CD14-positive monocyte (primary cell): Measurements from ENCODE around the genes CPN1 and PKD2L1.

- CAGE, long polyA plus RNA = no peak
Measured at GRCh38 chr10:99233935-99235087, 1.3 kb downstream of the HPSE2 start.

DNA sequence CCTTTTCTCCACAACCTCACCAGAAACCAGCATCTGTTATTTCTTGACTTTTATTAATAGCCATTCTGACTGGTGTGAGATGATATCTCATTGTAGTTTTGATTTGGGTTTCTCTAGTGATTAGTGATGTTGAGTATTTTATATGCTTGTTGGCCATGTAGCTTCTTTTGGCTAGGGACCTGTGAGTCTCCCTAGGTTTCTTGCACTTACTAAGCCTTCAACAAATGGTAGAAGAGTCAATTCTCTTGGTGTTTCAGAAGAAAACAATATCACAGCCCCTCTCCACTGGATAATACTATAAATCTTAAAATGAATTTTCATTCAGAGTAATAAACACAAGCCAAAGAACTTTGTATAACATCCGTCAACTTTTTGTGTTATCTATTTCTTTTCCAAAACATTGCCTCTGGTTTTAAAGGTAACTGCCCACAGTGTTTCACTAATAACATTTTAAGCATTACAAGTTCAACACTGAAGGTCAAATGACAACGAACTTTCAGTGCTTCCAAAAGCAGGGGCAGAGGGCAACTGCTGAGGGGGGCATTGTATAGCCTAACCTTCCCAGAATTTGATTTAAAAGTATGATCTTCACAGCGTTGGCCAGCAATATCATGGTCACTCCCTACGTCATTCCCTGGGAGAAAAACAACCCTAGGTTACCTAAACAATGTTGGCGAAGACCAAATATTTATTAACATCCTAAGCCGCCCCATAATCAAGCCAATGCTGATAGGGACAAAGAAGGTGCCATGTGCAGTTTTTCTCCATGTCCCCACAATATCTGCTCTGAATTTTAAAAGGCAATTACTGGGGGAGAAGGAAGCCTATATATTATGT is 2.3 kb upstream of the GOT1 start:
- CAGE, long polyA plus RNA = no peak

DNA sequence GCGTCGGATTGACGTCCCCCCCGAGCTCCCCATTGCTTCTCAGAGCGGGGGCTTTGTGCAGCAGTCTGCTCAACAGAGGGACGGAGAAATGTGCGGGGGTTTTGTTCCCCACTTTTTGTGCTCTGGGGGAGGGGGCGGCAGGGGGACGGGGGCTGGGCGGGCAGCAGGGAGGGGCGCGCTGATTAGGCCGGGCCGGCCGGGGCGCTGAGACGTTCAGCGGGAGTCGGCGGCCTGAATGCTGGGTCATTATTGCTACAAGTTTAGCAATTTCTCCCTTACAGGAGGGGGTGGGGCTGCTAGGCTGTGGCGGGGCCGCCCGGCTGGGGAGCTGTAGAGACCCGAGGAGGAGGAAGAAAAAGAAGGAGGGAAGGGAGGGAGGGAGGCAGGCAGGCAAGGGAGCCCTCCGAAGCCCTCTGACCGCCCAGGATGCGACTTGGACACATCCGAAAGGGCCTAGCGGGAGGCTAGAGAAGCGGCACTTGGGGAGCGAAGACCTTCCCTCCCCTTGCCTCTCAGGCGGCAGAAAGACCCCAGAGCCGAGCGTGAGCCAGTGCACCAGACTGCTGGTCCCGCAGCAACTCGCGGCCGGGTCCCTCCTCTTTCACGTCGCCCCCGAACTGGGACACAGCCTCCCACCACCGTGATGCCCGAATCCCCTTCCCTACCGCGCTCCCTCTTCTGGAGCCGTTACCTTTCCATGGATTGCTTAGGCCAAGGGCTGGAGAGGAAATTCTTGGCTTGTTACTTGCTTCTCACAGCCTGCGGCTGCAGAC is 4.7 kb downstream of the NKX2-3 start:
- CAGE, long polyA plus RNA = no peak

DNA sequence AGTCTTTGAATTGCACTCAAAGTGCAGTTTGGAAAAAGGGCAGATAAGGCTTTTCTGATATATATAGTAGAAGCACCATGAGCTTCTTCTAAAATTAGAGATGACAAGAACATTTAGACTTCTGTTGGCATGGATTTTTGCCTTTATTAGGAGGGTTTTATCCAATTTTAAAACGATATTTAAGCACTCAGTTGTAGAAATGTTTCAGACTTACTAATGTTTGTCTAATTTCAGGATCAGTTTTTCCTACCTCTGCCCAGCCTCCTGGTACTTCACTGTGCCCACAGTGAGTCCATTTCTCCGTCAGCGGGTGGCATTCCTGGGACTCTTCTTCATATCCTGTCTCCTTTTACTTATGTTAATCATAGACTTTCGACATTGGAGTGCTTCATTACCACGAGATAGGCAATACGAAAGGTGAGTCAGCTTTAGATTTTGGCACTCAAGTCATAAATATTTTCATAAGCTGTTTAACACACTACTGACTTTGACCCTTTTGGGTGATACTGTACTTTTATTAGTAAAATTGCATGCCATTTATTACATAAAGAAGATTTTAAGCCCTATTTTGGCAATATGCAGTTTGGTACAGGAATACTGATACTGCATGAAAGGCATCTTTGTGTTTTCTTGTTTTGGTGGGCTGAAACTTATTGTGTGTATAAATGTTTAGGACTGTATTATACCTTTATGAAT is 2.1 kb downstream of the ENTPD7 start:
- CAGE, long polyA plus RNA = no peak

DNA sequence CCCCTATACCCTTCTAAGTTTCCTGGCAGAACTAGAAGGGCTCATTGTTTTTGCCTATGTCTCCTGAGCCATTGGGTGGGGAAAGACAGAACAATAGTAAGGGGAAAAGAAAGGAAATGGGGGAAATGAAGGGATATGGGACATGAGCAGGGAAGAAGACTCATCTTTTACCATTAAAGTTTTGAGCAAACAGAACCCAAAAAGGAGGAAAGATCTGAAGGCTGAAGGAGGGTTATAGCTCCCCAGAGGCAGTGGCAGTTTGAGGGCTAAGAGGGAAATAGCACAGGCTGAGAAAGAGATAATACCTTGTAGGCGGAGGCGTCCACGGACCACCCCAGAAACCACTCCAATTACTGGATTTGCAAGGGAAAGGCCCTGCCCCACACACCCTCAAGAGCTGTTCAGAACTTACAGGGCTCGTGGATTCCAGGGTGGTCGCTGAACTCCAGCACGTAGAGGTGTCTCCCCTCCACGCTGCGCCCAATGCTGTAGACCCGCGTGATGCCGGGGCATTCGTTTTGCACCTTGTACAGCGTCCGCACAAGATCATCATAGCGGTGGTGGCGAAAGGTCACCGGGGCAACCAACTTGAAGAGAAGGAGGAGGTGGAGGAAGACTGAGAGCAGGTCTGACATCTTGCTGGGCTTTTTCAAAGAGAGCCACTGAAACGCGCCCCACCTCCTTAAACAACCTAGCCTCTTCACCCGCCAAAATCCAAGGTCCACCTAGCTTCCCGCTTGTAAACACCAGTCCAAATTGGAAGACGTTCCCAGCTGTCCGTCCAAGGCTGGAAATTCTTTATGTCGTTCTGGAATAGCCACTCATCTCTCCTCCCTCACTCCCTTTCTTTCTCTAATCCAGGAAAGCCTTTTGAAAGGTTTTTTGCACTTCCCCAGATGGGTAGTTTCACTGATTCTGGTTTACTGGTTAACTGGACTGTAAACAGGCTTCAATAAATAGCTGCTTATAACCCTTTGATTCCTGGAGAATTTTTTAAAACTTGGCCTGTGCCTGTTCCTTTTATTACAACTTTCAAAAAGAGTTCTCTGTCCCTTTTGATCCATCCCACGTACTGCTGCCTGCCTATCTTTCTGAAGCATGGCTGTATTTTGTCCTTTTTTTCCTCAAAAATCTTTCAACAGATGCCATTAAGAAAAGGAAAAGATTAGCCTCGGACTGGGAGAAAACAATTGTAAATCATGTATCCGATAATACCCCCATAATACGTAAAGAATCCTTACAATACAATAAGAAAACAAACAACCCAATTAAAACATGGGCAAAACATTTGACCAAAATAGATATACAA is at the start of gene CPN1:
Gene CPN1 (minus strand): TSS at position 879 of the 1,309 bp plus-strand sequence.
- CAGE, long polyA plus RNA = no peak

DNA sequence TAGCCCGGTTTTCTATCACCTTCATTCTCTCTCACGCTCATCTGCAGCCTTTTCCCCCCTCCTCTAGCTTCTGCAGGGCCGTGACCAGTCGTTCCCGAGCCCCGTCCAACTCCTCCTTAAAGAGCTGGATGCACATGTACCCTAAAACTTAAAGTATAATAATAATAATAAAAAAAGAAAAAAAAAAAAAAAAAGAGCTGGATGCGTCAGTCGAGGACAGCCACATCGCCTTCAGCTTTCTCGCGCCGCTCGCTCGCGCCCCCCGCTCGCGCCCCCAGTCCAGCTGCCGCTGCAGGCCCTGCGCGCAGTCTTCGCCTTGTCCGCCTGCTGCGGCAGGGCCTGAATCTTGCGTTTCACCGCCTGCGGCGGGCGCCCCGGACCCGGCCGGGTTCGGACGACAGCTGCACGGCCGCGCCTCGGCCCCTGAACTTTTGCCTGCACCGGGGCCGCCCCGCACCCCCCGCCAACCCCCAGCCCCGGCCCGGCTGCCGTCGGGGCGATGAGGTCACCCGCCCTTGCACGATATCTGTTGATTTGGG is 33.3 kb upstream of the CPN1 start:
- CAGE, long polyA plus RNA = no peak

- CAGE, long polyA plus RNA = no peak
Measured at GRCh38 chr10:100285343-100285799, 1.1 kb downstream of the BLOC1S2 start.

GRCh38 chr10:100291292-100291863 is 4.9 kb upstream of the BLOC1S2 start:
- CAGE, long polyA plus RNA = no peak

GRCh38 chr10:100329982-100330231 is at the start of gene PKD2L1:
Gene PKD2L1 (minus strand): TSS chr10:100330228.
- CAGE, long polyA plus RNA = no peak

DNA sequence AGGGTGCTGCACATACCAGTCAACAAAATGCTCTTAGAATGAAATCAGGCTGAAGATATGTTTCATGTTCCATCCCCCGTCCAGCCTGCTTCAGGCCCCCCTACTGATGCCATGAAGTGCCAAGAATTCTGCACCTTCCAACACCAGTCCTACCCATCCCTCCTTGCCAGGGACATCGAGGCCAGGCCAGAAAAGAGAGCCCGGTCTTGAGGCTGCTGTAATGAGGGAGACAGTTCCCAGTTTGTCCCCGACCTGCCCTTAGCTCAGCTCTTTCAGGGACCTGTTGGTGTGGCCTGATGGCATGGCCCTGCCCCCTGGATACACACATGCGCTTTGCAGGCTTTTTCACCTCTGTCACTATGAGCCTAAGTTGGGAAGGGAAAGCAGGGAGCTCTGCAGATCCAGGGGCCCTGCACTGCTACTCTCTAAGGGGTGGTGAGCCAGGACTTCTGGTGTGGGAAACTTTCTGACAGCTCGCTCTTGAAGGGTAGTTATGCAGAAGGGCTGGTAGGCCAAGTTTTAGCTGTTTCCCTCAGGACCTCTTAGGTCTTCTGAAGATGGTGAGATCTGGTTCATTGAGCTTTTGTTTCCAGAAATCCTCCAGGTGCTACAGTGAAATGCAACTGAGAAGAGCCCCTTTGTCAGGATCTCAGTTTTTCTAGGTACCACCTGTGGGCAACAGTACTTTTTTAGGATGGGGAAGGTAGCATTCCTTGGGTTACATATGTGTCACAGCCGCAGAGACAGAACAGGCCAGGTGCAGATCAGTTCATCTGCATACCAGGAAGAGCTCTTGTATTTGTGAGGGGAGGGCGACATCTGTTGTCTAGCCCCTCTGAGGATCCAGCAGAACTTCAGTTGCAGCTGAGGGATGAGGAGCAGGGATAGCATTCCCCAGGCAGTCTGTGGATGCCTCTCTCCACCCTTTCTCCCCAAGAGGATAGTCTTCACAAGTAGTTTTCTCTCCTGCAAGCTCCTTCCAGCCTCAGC is 2.2 kb downstream of the SCD start:
- CAGE, long polyA plus RNA = no peak

DNA sequence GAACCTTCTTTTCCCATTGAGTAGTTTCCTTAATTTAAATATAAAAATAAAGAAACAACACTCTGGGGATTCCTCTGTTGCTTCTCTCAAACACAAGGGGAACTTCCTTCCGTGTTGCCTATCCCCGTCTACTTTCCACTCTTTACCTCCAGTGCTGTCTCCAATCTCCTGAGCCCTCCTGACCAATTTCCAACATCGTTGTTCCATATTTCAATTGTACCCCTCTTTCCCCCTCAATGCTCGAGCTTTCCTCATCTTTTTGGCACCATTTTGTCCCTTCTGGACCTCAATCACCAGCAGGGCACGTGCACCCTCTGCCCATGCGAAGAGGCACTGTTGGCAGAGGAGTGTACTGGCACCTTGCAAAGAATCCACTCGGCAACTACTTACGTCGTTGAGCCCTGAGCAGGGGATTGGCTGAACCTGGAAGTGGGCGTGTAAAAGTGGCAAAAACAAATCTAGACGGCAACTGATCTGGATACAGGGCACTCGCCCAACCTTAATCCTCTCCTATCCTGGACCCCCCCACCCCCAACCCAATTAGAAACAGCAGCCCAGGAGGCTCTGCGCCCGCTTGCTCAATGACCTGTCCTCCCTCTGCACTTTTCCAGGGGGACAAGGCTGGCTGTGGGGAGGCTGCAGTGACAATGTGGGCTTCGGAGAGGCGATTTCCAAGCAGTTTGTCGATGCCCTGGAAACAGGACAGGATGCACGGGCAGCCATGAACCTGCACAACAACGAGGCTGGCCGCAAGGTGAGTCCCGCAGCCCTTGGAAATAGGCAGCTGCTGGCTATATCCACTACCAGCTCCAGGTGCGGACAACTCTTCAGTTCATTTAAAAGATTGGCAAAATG is 18.7 kb downstream of the WNT8B start:
- CAGE, long polyA plus RNA = no peak

GRCh38 chr10:100482156-100482840 is 19.5 kb downstream of the WNT8B start:
- CAGE, long polyA plus RNA = no peak

- CAGE, long polyA plus RNA = no peak
Measured at GRCh38 chr10:100564362-100564966, 28.7 kb downstream of the HIF1AN start.

GRCh38 chr10:100738188-100738794 is 7.1 kb upstream of the PAX2 start:
- CAGE, long polyA plus RNA = no peak

DNA sequence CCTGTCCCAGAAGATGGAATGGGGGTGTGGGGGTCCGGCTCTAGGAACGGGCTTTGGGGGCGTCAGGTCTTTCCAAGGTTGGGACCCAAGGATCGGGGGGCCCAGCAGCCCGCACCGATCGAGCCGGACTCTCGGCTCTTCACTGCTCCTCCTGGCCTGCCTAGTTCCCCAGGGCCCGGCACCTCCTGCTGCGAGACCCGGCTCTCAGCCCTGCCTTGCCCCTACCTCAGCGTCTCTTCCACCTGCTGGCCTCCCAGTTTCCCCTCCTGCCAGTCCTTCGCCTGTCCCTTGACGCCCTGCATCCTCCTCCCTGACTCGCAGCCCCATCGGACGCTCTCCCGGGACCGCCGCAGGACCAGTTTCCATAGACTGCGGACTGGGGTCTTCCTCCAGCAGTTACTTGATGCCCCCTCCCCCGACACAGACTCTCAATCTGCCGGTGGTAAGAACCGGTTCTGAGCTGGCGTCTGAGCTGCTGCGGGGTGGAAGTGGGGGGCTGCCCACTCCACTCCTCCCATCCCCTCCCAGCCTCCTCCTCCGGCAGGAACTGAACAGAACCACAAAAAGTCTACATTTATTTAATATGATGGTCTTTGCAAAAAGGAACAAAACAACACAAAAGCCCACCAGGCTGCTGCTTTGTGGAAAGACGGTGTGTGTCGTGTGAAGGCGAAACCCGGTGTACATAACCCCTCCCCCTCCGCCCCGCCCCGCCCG is 83.0 kb downstream of the PAX2 start:
- CAGE, long polyA plus RNA = no peak

GRCh38 chr10:101060064-101060514 is 1.7 kb upstream of the KAZALD1 start:
- CAGE, long polyA plus RNA = no peak

DNA sequence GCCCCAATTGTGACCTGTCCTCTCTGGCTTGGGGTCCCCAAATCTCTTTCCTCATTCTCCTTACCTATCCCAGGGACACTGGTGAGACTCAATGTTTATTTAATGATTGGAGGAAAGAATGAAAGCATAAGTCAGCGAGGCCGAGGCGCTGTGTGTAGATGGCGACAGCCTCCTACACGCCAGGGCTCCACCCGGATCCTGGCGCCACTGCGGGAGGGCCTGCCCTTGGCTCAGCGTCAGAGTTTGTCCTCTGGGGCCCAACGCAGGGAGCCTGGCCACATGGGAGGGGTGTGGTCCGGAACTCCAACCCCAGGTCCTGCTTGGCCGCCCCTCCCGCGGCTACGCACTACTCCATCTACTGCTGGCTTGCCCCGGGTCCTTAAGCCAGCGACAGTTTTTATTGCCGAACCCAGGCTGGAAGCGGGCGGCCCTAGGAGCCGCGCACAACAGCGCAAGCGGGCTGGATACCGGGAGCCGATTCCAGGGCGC is 4.3 kb downstream of the KAZALD1 start:
- CAGE, long polyA plus RNA = no peak

GRCh38 chr10:101071283-101071857 is 9.6 kb downstream of the KAZALD1 start:
- CAGE, long polyA plus RNA = no peak

GRCh38 chr10:101121328-101121910 is 9.7 kb upstream of the TLX1 start:
- CAGE, long polyA plus RNA = no peak

- CAGE, long polyA plus RNA = no peak
Measured at GRCh38 chr10:101485644-101486624, 102.1 kb downstream of the POLL start.